Cardiac muscle cell (in vitro differentiated cells and primary cell): Measurements from ENCODE around the genes PSPN, CRB3 and TEX45.

DNA sequence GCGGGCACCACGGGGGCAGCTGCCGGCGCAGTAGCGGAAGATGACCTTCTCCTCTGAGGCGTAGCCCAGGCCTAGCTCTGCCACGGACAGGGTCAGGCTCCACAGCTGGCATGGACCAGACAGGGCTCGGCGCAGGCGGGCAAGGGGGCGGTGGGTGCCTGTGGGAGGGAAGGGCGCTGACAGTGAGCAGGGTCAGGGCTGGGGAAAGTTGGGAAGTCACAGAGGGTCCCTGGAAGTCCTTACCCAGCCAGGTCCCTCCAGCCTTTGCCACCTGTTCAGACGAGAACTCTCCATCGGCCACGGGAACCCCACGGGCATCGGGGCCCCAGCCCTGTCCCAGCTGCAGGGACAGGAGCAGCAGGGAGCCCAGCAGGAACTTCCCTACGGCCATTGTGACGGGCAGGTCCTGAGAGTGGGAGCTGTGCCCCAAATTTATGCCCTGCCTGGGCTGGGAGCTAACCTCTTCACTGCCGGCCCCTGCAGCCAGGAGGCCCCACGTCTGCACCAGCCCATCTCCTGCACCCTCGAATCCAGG is at the start of gene PSPN:
PSPN (minus strand) TSS at position 475 of the 535 bp plus-strand sequence.
- RAMPAGE, long total RNA = no peak
- RRBS = 88% methylated on average over 3 of the region's 22 CpGs

GRCh38 chr19:6384351-6384579 is 8.5 kb upstream of the PSPN start:
- RAMPAGE, long total RNA = no peak
- RRBS = no CpG with 5 or more reads among the region's 3 CpGs

GRCh38 chr19:6391758-6392001 is 1.3 kb downstream of the GTF2F1 start:
- RAMPAGE, long total RNA = no peak
- RRBS = no CpG with 5 or more reads among the region's 2 CpGs

GRCh38 chr19:6463807-6465020 is at the start of gene CRB3:
CRB3 (plus strand) TSS chr19:6464271.
- RAMPAGE, long total RNA = no peak
- RRBS = 3% methylated on average over 22 of the region's 81 CpGs

DNA sequence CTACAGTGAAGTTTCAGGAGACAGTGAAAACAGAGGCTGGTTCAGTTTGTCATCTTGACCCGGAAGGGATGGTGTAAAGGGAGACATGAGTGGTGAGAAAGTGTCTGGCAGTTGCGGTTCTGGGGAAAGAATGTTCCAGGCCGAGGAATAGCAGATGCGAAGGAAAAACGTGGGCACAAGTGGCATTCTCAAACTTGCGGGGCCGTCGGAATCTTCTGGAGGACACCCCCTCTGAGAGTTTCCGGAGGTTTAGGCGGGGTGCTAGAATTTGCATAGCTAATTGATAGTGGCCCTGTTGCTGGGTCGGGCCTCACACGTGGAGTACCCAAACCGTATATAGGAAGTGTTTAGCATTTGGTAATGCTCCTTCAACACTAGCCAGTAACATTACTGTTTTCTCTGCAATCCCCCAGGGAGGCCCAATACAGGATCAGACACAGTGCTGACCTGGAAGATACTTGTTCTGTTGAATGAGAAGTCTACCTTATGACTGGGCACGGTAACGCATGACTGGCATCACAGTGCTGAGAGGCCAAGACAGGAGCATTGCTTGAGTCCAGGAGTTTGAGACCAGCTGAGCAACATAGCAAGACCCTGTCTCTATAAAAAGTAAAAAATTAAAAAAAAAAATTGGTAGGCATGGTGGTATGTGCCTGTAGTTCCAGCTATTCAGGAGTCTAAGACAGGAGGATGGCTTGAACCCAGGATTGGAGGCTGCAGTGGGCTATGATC is 2.7 kb upstream of the TNFSF9 start:
- RAMPAGE, long total RNA = no peak
- RRBS = no CpG with 5 or more reads among the region's 15 CpGs

DNA sequence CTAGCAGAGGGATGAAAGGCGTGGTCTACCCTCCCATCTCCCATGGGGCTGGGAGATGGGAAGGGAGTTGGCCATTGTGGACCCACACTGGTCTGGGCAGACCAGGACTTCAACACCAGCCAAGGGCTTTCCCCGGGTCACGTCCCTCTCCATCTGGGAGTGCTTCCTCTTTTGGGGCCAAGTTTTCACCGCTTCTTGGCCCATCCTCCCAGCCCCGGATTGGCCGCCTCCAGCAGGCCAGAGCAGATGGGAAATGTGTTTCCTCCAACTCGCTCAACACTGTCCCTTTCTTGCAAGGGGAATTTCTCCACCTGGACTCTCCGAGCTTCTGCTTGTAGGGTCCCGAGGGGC is 2.1 kb upstream of the TNFSF9 start:
- RAMPAGE, long total RNA = no peak
- RRBS = 3% methylated on average over 4 of the region's 9 CpGs

- RAMPAGE, long total RNA = no peak
- RRBS = no CpG with 5 or more reads among the region's 10 CpGs
Observed at GRCh38 chr19:6690379-6690891, 20.5 kb upstream of the TNFSF14 start.

DNA sequence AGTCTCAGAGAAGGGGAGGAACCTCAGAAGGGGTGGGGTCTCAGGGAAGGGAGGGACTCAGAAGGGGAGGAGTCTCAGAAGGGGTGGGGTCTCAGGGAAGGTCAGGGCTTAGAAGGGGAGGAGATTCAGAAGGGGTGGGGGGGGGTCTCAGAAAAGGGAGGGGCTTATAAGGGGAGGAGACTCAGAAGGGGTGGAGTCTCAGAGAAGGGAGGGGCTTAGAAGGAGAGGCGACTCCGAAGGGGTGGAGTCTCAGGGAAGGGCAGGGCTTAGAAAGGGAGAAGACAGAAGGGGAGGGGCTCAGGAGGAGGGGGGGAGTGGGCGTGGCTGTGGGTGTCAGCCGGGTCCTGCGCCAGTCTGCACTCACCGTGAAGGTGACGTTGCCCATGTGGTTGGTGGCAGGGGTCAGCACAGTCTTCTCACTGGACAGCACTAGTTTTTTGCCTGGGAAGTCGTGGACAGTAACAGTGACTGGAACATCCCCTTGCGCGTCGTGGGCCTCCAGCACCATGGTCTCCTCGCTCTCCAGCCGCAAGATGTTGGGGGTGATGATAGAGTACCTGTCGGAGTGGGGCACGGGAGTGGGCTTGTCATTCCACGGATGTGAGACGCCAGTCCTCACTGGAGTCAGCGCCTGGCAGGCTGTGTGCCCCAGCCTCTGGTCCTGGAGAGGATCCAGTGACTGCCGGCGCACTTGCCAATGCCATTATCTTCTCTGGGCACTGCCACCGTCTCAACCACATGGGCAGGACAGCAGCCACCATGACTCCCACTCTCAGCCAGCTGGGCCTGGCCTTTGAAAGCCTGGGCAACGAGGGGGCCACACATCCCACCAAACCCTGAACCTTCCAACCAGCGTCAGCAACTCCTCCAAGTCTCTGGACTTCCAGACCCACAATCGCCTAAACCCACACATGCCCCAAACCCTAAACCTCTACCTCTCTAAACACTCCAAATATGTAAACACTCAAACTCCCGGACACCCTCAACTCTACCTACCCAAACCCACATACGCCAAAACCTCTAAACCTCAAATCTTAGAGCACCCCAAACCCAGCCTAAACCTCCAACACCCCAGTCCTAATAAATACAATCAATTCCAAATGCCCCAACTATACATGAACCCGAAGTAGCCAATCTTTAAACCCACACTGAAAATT is 1.2 kb downstream of the C3 start:
- RAMPAGE, long total RNA = no peak
- RRBS = no CpG with 5 or more reads among the region's 27 CpGs

DNA sequence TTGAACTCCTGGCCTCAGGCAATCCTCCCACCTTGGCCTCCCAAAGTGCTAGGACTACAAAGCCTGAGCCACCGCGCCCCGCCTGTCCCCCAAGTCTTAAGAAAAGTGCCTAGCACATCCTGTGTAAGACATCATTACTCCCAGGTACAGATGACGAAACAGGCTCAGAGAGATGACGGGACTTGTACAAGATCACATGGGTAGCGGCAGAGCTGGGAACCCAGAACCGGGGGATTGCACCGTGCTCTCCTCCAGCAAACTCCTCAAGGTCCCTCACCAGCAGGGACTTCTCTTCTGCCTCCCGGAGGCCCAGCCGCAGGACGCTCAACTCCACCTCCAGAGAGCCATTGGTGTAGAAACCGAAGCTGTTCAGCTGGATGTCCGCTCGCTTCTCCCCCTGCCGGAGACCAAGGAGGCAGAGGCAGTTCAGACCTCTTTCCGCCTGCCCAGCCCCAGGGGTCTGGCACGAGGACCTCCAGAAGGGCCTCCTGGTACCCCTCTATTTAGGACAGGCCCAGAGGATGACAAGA is 1.0 kb downstream of the GPR108 start:
- RAMPAGE, long total RNA = no peak
- RRBS = 3% methylated on average over 8 of the region's 17 CpGs

- RAMPAGE, long total RNA = no peak
- RRBS = no CpG with 5 or more reads among the region's 10 CpGs
Observed at GRCh38 chr19:6742888-6743227, 3.4 kb downstream of the TRIP10 start.

GRCh38 chr19:6744909-6745375 is 5.5 kb downstream of the TRIP10 start:
- RAMPAGE, long total RNA = no peak
- RRBS = 3% methylated on average over 8 of the region's 23 CpGs

DNA sequence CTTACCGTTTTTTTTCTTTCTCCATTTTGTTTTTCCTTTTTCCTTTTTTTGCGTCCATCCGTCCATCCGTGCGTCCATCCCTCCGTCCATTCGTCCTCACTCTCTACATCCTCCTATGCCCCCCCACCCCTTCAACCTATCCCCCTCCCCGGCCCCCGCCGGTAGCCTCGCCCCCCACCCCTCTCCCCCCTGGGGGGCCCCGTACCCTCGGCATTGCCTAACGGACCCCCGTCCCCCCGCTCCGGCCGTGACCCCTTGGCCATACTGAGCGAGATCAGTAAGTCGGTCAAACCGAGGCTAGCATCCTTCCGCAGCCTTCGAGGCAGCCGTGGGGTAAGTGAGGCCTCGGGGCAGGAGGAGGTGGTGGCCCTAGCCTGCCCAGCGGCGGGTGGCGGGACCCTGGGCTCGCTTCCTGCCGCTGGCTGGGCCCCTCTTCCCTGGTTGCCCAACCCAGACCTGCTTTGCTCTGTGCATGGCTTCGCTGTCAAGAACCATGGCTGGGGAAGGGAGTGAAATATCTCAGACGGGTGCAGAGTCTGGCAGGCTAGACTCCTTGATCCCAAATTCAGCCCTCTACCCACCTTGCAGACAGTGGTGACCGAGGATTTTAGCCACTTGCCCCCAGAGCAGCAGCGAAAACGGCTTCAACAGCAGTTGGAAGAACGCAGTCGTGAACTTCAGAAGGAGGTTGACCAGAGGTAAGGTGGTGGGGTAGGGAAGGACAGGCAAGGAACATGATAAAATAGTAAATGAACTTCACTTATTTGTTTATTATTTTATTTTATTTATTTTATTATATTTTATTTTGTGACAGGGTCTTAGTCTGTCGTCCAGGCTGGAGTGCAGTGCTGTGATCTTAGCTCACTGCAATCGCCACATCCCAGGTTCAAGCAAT is 6.6 kb downstream of the TRIP10 start:
- RAMPAGE, long total RNA = no peak
- RRBS = 79% methylated on average over 7 of the region's 39 CpGs

GRCh38 chr19:6827893-6829284 is 55.9 kb downstream of the VAV1 start:
- RAMPAGE, long total RNA = no peak
- RRBS = 0% methylated on average over 2 of the region's 35 CpGs

GRCh38 chr19:7098699-7099760 is 29.5 kb downstream of the ZNF557 start:
- RAMPAGE, long total RNA = no peak
- RRBS = 3% methylated on average over 20 of the region's 85 CpGs

- RAMPAGE, long total RNA = no peak
- RRBS = no CpG with 5 or more reads among the region's 14 CpGs
Observed at GRCh38 chr19:7119432-7119777, 49.9 kb downstream of the ZNF557 start.

- RAMPAGE, long total RNA = no peak
- RRBS = no CpG with 5 or more reads among the region's 1 CpG
Observed at GRCh38 chr19:7138426-7138943, 69.0 kb downstream of the ZNF557 start.

- RAMPAGE, long total RNA = no peak
- RRBS = no CpG with 5 or more reads among the region's 19 CpGs
Observed at GRCh38 chr19:7199220-7200408, 94.6 kb downstream of the INSR start.

DNA sequence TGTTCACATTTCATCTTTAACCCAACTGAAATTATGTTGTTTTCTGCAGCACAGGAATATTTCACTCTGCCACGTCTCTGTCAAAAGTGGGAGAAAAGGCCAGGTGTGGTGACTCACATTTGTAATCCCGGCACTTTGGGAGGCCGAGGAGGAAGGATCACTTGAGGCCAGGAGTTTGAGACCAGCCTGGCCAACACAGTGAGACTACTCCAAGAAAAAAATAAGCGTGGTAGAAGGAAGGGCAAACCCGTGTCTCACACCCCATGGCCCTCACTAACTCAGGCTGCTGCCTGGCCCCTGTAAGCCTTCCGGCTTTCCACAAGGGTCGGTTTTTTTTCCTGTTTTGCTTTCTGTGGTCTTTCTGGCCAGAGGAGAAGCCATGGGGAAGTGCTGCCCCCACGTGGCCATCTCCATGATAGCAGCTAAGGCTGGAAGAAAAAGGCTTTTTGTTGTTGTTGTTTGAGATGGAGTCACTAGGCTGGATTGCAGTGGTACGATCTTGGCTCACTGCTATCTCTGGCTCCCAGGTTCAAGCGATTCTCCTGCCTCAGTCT is 7.8 kb upstream of the ARHGEF18 start:
- RAMPAGE, long total RNA = no peak
- RRBS = no CpG with 5 or more reads among the region's 10 CpGs

DNA sequence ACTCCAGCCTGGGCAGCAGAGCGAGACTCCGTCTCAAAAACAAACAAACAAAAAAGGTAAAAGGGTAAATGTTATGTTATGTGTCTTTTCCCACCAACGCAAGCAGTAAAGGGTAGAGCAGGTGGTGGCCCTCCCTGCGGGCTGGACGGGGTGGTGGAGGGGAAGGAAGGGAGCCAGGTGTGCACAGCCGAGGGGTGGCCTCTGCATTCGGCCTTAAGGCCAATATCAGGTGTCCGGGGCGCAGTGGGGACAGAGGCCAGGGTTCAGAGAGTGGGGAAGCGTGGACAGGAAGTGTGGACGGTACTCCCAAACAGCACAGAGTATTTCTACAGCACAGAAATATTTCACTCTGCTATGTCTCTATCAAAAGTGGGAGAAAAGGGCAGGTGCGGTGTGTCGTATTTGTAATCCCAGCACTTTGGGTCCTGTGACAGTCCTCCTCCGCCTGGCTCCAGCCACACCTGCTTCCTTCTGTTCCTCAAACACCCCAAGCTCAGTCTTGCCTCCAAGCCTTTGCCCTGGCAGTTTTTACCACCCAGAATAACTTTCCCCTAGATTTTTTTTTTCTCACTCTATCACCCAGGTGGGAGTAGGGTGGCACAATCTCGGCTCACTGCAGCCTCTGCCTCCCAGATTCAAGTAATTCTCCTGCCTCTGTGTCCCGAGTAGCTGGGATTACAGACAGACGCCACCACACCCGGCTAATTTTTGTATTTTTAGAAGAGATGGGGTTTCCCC is 3.8 kb upstream of the ARHGEF18 start:
- RAMPAGE, long total RNA = no peak
- RRBS = no CpG with 5 or more reads among the region's 18 CpGs

GRCh38 chr19:7497352-7497719 is at the start of gene TEX45:
TEX45 (plus strand) TSS chr19:7497548.
- RAMPAGE, long total RNA = no peak
- RRBS = no CpG with 5 or more reads among the region's 6 CpGs